Urinary bladder (tissue), 3 donors: Measurements from ENCODE around the genes ACSL6, PDLIM4 and RAD50.

DNA sequence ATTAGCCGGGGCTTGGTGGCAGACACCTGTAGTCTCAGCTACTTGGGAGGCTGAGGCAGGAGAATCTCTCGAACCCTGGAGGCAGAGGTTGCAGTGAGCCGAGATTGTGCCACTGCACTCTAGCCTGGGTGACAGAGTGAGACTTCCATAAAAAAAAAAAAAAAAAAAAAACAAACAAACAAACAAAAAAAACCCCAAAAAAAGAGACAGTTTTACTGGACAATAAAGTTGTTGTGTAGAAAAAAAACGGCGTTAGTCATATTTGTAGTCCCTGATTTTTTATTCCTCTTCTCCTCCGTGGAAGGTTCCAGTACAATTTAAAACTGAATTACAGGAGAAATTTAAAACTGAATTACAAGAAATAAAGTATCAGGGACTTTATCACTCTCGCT lies 18.6 kb downstream of the MINAR2 start:
- PRO-cap: unidirectional peak, plus-strand start at position 239 of the sequence
- RAMPAGE, long total RNA: no peak

- PRO-cap: no peak
- RAMPAGE, long total RNA: no peak
Observed at GRCh38 chr5:129922761-129923822, 18.8 kb downstream of the CHSY3 start.

- PRO-cap: no peak
- RAMPAGE, long total RNA: no peak
Observed at GRCh38 chr5:131364522-131365003, 100.7 kb downstream of the CDC42SE2 start.

GRCh38 chr5:131372996-131373709 lies 109.3 kb downstream of the CDC42SE2 start:
- PRO-cap: no peak
- RAMPAGE, long total RNA: no peak

GRCh38 chr5:131391520-131392257 lies 127.8 kb downstream of the CDC42SE2 start:
- PRO-cap: no peak
- RAMPAGE, long total RNA: no peak

DNA sequence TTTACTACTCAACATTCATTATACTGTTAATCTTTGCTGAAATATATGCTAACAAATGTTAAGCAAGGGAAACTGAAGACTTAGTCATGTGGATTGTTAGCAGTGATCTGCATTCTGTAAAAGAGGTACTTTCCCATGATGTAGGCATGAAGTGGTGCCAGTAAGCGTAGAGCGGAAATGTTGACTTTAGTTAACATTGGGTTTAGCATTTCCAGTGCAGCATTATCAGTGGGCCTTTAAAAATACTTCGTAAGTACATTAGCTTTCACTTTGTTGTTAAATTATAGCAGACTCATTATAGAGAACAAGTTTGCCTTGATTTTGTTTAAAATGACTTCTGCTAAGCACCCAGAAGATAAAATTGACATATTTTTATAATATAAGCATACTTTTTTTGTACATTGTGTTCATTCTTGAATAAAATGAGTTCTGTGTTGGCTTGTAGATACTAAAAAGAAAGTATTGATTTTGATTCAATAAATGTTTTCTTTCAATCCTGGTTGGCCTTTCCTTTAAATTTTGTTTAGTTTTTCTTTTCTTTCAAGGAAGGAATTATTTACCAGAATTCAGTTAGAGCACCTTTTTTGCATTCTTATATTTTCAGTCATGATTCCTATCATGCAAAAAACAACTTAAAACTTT lies 130.4 kb downstream of the CDC42SE2 start:
- PRO-cap: no peak
- RAMPAGE, long total RNA: no peak

GRCh38 chr5:131398775-131399144 lies 134.9 kb downstream of the CDC42SE2 start:
- PRO-cap: no peak
- RAMPAGE, long total RNA: no peak

DNA sequence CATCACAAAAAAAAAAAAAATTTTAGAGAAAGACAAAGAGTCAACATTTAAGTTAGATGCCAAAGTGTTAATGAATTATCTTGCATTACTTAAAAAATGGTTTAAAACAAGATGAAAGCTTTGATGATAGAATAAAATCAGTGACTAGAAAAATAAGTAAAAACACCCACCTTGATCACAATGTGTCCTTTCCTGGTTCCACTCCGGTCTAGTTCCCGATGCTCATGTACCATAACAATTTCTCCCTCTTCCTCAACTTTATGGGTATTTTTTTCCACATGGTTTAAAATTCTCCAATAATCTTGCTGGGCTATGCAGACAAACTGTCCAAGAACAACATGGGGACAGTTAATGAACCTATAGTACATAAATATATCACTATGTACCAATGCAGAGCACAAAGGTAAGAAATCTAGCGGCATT lies 130.6 kb downstream of the RAPGEF6 start:
- PRO-cap: no peak
- RAMPAGE, long total RNA: no peak

DNA sequence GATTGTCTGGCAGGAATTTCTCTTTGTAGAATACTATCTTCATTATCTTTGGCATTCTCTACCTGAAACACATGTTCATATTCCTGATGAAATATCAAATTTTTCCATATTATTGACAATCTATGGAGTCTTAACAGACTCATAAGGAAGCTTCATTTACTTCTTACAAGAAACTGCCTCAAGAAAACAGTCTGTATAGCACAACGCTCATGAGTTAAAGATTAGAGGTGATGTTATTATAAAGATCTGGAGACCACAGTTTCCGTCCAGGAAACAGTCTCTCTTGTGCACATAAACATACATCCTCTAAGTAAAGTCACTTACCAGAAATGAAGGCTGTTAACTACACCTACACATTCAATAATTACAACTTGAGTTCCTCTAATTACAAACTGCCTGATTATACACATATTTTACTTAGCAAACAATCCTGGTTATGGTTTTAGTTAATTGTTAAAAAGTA lies 86.9 kb downstream of the RAPGEF6 start:
- PRO-cap: no peak
- RAMPAGE, long total RNA: no peak

GRCh38 chr5:131630763-131631210 lies 4.2 kb downstream of the RAPGEF6 start:
- PRO-cap: no peak
- RAMPAGE, long total RNA: no peak

- PRO-cap: no peak
- RAMPAGE, long total RNA: no peak
Observed at GRCh38 chr5:131646809-131647481, 11.9 kb upstream of the RAPGEF6 start.

DNA sequence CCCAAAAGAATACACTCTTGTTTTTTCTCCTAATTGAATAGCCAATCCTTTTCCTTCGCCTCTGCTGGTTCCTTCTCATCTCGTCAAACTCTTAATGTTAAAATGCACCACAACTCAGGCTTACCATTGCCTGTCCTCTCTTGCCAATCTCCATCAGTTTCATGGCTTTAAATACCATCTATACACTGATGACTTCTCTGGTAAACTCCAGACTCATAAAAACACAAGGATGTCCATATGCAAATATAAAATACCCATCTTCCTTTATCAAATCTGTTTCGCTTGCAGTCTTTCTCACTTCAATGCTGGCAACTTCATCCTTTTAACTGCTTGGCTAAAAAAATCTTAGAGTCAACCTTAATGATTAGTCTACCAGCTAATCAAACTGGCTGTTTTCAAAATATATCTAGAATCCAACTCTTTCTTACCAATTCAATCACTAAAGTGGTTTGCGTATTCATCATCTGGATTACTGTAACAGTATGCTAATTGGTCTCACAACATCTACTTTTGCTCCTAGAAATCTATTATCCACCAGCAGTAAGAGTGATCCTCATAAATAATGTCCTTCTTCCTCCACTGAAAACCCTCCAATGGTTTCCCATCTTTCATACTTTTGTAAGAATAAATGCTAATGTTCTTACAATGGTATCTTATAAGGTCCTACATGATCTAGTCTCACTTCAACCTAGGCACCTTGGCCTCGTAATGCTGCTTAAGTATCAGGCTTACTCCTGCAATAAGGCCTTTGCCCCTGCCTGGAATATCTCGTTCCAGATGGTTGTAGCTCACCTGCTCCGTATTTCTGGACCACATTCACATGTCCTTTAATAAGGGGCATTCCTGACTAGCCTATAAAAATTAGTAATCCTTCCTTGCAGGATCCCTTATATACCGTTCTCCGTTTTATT lies 68.0 kb upstream of the RAPGEF6 start:
- PRO-cap: no peak
- RAMPAGE, long total RNA: no peak

GRCh38 chr5:131810910-131811109 lies 14.0 kb upstream of the FNIP1 start:
- PRO-cap: unidirectional peak, plus-strand start at chr5:131811039
- RAMPAGE, long total RNA: no peak

GRCh38 chr5:132011431-132012541 lies at the start of gene ACSL6:
Gene ACSL6, minus strand, starts transcription at chr5:132011658.
- PRO-cap: no peak
- RAMPAGE, long total RNA: no peak

GRCh38 chr5:132256978-132258309 lies at the start of gene PDLIM4:
Gene PDLIM4, plus strand, starts transcription at chr5:132257696.
- PRO-cap: bidirectional peak, plus-strand start at chr5:132257648, minus-strand start at chr5:132257478
- RAMPAGE, long total RNA: no peak

- PRO-cap: no peak
- RAMPAGE, long total RNA: no peak
Observed at GRCh38 chr5:132379856-132380685, 10.6 kb downstream of the SLC22A5 start.

GRCh38 chr5:132412119-132412360 lies 42.5 kb downstream of the SLC22A5 start:
- PRO-cap: no peak
- RAMPAGE, long total RNA: no peak

DNA sequence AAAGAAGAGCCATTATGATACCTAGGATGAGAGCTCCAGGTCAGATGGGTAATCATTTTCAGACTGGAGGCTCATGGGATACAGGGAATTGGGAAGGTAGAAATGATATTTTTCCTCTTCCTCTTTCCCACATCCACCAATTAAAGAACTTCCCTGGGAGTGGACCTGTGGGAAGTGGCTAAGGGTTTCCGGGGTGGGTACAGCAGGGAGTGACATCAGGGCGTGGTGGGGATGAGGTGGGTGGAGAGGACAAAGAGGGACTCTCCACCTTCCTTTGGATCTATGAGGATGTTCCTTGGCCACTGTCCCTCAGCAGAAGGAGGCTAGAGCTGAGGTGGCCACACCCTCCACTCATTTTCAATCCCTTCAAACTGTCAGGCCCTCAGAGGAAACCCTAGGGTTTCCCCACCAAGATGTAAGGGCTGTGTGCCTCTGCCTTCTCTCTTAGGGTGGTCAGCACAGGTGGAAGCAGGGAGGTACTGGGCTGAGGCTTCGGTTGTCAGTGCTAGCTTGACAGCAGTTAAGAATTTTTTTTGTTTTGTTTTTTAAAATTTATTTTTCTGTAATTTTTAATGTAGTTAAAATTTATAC lies 54.6 kb downstream of the IRF1 start:
- PRO-cap: no peak
- RAMPAGE, long total RNA: no peak

- PRO-cap: bidirectional peak, plus-strand start at chr5:132556981, minus-strand start at chr5:132556866
- RAMPAGE, long total RNA: no peak
Observed at GRCh38 chr5:132556716-132557526, at the start of gene RAD50. Gene RAD50, plus strand, starts transcription at chr5:132556977.

DNA sequence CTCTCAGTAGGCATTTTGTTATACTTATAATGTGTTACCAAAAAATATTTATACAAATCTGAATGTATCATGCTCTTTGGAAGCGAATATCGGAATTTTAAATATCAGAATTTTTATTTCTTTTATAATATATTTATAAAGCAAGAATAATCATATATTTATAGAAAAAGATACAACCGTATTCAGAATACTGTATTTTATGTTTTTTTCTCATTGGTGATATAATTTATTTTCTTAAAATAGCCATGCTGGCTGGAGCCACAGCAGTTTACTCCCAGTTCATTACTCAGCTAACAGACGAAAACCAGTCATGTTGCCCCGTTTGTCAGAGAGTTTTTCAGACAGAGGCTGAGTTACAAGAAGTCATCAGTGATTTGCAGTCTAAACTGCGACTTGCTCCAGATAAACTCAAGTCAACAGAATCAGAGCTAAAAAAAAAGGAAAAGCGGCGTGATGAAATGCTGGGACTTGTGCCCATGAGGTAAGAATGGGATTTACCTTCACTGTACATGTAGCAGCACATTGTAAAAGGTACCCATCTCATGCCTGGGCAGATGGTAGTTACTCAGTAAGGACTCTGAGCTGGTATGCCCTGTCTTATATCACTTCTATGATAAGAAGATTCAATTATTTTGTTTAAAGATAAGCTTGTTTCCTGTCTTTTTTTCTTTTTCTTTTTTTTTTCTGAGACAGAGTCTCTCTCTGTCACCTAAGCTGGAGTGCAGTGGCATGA lies 38.7 kb downstream of the RAD50 start:
- PRO-cap: no peak
- RAMPAGE, long total RNA: no peak